ENCODE measurements around the genes TMEM241 and PSMA8.

GRCh38 chr18:23159541-23159765 lies 24.2 kb downstream of the CABLES1 start:
- PRO-cap, 3 experiments = no peak in any of the 3 experiments
- RAMPAGE, long total RNA, 2 experiments = no peak in any of the 2 experiments
- RRBS = no CpG with 5 or more reads among the region's 6 CpGs

GRCh38 chr18:23357700-23358415 lies 79.9 kb downstream of the TMEM241 start:
- PRO-cap, 3 experiments = peak in 2 of 3 experiments; most common plus-strand start chr18:23358236 (in 2); most common minus-strand start chr18:23358198 (in 2)
- RAMPAGE, long total RNA, 2 experiments = no peak in any of the 2 experiments
- RRBS = no CpG with 5 or more reads among the region's 16 CpGs

GRCh38 chr18:23437208-23438205 lies at the start of gene TMEM241:
TSS of gene TMEM241 (minus strand) at chr18:23437961.
- PRO-cap, 3 experiments = peak in 3 of 3 experiments; most common minus-strand start chr18:23437683 (in 2)
- RAMPAGE, long total RNA, 2 experiments = start-site peak on the minus strand in 2 of 2 experiments, at chr18:23437921-23437975 at its widest, 38 to 68 reads per replicate
- RRBS = 2% methylated on average over 2 of the region's 48 CpGs

- PRO-cap, 3 experiments = no peak in any of the 3 experiments
- RAMPAGE, long total RNA, 2 experiments = no peak in any of the 2 experiments
- RRBS = no CpG with 5 or more reads among the region's 7 CpGs
Observed at GRCh38 chr18:23480642-23481019, 22.7 kb upstream of the RMC1 start.

GRCh38 chr18:23484988-23485610 lies 18.2 kb upstream of the RMC1 start:
- PRO-cap, 3 experiments = no peak in any of the 3 experiments
- RAMPAGE, long total RNA, 2 experiments = no peak in any of the 2 experiments
- RRBS = no CpG with 5 or more reads among the region's 5 CpGs

DNA sequence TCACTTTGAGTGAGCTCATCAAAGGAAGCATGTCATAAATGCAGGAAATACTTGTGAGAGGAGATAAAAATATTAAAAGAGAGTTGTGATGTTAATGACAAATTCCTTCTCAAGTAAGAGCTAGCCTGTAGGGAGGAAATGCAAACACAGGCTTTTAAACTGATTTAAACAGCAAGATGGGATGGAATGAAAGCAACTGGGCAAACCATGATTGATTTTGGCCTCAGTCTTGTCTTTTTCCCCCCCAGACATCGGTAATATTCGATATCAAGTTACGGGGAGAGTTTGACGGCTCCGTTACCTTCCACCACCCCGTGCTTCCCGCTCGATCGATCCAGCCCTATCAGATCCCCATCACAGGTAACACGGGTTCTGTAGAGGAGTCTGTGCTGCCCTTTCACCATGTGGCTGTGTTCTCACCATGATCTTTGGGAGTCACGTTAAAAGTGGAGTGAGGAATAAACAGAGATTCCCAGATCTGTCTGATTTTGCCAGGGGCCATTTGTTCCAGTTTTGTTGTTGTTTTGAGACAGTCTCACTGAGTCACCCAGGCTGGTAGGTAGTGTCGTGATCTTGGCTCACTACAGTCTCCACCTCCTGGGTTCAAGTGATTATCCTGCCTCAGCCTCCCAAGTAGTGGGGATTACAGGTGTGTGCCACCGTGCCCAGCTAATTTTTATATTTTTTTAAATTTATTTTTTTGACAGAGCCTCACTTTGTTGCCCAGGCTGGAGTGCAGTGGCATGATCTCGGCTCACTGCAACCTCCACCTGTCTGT lies 16.8 kb downstream of the RMC1 start:
- PRO-cap, 3 experiments = no peak in any of the 3 experiments
- RAMPAGE, long total RNA, 2 experiments = no peak in any of the 2 experiments
- RRBS = no CpG with 5 or more reads among the region's 14 CpGs

DNA sequence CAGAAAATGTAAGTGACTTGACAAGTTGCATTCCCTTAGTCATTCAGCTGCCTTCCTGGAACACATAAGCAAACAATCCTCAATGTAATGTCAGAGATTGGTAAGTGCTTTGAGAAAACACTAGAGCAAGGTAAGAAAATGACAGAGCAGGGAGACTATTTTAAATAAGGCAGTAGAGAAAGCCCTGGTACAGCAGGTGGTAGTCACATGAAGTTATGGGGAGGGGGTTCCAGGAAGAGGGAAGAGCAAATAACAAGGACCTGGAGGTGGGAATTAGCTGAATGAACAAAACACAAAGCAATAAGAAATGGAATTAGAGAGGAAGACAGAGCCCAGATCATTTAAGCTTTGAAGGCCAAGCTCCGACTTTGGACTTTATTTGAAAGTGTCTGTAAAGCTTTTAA lies 70.1 kb upstream of the TTC39C start:
- PRO-cap, 3 experiments = no peak in any of the 3 experiments
- RAMPAGE, long total RNA, 2 experiments = no peak in any of the 2 experiments
- RRBS = no CpG with 5 or more reads among the region's 1 CpG

DNA sequence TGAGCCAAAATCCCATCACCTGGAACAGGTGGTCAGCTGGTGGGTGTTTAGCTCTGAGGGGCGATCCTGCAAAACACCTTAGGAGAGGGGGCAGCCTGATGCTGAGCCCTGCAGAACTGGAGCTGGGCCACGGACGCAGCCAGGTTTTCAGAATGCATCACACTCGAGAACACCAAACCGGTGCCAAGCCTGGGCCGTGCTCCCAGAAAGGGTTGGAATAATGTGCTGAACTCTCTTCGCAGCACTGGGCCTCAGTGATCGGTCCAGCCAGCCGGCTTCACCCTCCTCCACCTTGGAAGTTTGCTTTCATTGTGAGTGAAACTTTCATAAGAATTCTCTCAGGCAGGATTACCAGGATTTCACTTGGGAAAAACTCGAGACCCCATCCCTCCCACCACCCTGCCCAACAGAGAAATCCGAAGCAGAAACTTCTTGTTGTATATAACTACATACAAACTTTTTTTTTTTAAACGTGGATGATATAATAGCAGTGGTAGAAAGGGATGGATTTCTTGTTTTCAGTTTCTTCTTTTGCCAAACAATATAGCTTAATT lies 56.4 kb upstream of the TTC39C start:
- PRO-cap, 3 experiments = no peak in any of the 3 experiments
- RAMPAGE, long total RNA, 2 experiments = no peak in any of the 2 experiments
- RRBS = 57% methylated on average over 4 of the region's 12 CpGs

DNA sequence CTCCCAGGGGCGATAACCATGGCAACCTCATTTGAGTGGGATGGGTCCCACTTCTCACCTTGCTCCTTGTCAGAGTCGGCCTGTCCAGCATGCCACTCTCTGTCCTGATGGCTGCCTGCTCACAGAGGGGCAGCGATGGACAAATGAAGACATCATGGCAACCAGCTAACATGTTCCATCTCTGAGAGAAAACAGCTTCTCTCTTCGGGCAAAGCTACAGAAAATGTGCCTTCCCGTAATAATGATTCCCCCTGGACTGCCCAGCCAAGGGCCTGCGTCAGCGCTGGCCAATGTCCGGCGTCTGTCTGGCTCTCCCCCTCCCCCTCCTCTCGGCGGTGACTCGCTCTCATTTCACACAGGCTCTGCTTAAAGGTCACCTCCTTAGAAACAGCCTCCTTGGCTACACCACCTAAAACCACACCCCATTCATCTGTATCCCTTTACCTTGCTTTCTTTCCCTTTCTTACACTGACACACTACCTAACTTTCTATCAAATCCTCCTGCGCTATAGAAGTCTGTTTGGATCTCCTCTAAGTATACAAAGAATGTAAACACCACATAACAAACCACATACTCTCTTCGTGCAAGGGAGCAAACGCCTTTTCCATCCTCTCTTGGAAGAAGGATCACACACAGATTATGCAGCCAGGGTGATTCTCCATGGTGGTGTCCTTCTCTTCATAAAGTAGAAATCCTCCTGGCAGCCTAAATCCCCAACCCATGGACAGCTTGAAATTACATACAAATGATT lies 32.1 kb upstream of the TTC39C start:
- PRO-cap, 3 experiments = no peak in any of the 3 experiments
- RAMPAGE, long total RNA, 2 experiments = no peak in any of the 2 experiments
- RRBS = no CpG with 5 or more reads among the region's 15 CpGs

GRCh38 chr18:24019688-24020473 lies 5.3 kb downstream of the TTC39C start:
- PRO-cap, 3 experiments = no peak in any of the 3 experiments
- RAMPAGE, long total RNA, 2 experiments = no peak in any of the 2 experiments
- RRBS = no CpG with 5 or more reads among the region's 5 CpGs

DNA sequence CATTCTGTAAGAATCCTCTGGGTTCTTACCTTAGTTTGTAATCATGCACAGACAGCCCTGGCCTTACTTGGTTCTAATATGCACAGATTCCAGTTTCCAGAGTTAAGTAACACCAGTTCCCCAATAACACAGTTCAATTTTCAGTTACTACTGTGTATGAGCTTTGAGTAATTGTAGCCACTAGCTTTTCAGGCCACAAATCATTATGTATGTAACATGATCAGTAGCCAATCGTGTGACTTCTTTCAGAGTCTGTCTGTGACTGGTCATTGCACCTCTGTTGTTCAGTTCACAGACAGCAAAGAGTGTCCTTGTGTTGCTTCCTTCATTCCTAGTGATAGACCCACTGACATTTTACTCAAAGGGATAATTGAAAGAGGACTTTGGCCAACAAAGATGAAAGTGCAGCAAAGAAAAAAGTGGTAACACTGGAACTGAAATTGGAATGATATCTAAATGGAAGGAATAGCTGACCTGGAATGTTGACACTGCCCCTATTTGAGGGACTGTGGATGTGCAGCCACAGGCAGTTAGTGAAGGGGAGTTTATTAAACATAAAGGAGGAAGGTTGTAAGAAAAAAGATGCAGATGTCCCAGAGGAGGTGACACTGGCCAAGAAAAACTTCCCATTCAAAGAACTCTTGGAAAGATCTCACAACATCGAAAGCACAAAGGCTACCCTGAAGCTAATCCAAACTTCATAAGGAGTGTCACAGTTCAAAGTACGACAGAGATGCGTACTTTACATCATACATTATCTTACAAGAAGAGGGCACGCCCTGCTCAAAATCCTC lies 19.2 kb downstream of the TTC39C start:
- PRO-cap, 3 experiments = no peak in any of the 3 experiments
- RAMPAGE, long total RNA, 2 experiments = no peak in any of the 2 experiments
- RRBS = no CpG with 5 or more reads among the region's 5 CpGs

GRCh38 chr18:24114927-24115744 lies 23.7 kb upstream of the CABYR start:
- PRO-cap, 3 experiments = no peak in any of the 3 experiments
- RAMPAGE, long total RNA, 2 experiments = no peak in any of the 2 experiments
- RRBS = no CpG with 5 or more reads among the region's 5 CpGs

GRCh38 chr18:24274854-24275612 lies 122.6 kb downstream of the OSBPL1A start:
- PRO-cap, 3 experiments = no peak in any of the 3 experiments
- RAMPAGE, long total RNA, 2 experiments = no peak in any of the 2 experiments
- RRBS = no CpG with 5 or more reads among the region's 5 CpGs

- PRO-cap, 3 experiments = no peak in any of the 3 experiments
- RAMPAGE, long total RNA, 2 experiments = no peak in any of the 2 experiments
- RRBS = no CpG with 5 or more reads among the region's 19 CpGs
Observed at GRCh38 chr18:24862076-24862801, 401.8 kb downstream of the HRH4 start.

DNA sequence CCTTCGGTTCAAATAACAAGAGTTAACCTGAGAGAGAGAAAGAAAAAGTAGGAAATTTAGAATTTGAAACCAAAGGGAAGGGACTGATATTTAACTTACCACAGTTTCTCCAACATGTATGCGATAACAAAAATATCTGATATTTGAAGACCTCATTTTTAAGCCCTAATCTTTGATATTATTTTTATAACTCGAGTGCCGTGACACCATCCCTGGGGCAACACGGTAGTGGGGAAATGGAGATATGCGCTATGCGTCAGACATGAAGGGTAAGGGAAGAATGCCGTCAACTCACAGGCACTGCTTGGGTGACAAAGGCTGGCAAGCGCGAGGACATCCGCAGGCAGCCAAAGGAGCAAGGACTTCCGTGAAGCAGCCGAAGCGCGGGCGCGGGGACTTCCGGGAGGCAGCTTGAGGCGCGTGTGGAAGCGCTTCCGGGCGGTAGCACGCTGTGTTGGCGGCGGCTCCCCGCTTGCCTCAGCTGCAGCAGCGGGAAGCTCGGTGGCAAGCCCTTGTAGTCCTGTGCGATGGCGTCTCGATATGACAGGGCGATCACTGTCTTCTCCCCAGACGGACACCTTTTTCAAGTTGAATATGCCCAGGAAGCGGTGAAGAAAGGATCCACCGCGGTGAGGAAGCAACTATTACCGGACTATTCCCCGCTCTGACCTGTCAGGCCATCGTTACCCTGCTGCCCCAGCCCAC lies at the start of gene PSMA8:
TSS of gene PSMA8 (plus strand) at position 431 of the 705 bp plus-strand sequence.
- PRO-cap, 3 experiments = peak in 3 of 3 experiments; most common plus-strand start position 414 of the sequence (in 3); most common minus-strand start position 349 of the sequence (in 1)
- RAMPAGE, long total RNA, 2 experiments = start-site peak on the plus strand in 2 of 2 experiments, centred at positions 451 to 455 of the sequence, 304 to 469 reads per replicate; start-site peak on the minus strand in 1 of 2 experiments, centred at position 381 of the sequence, 31 reads per replicate
- RRBS = 0% methylated on average over 4 of the region's 40 CpGs

DNA sequence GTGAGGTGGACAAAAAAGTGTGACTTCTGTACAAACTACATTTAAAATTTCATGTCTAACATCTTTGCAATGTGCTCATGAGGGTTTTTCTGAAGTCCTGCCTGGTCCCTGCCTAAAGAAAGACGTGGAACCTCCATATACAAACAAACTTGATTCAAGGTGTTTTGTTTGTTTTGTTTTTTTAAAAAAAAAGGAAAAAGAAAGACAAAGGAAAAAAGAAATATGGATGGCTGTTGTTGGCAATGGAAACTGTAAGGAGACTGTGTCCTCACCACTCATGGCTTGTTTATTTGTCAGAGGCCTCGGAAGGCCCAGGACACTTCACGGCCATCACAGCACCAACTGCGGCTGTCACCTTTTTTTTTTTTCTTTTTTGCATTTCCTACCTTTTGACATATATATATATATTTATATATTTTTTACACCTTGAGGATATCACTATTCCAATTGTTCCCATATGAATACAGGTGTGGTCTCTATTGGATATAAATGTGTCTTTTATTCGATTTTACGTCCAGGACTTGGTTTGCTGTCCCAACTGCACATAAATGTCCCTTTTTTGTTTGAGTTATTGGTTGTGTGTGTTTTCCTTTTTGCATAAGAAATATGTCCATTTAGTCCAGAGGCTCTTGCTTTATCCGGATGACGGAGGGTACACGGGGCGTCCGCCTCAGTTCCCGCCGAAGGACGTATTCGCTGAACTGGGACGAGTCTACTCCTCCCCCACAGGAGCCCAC lies 93.1 kb downstream of the KCTD1 start:
- PRO-cap, 3 experiments = no peak in any of the 3 experiments
- RAMPAGE, long total RNA, 2 experiments = no peak in any of the 2 experiments
- RRBS = no CpG with 5 or more reads among the region's 16 CpGs

GRCh38 chr18:26547511-26547774 lies 910 bp downstream of the KCTD1 start:
- PRO-cap, 3 experiments = no peak in any of the 3 experiments
- RAMPAGE, long total RNA, 2 experiments = no peak in any of the 2 experiments
- RRBS = no CpG with 5 or more reads among the region's 27 CpGs

DNA sequence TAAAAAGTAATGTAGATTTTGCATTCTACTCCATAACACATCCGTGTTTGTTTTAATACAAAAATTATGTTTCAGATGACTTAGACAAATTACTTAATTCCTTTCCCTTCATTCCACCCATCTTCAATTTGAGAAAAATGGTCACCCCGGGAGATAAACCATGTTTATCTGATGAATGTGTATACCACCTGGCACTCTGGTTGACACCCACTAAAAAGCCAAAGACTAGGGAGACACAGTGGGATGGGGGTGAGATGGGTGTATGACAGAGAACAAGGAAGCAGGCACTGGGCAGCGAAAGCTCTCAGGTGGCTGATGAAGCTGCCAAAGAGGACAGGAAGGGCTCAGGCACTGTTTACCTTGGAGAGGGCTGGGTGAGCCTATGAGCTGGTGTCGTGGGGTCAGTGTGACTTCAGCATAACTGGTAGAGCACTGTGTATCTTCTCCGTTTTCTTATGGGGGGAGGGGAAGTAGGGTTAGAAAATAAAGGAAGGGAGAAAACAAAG lies 120.3 kb downstream of the AQP4 start:
- PRO-cap, 3 experiments = no peak in any of the 3 experiments
- RAMPAGE, long total RNA, 2 experiments = no peak in any of the 2 experiments
- RRBS = no CpG with 5 or more reads among the region's 5 CpGs

- PRO-cap, 3 experiments = peak in 1 of 3 experiments; most common plus-strand start chr18:27057637 (in 1); most common minus-strand start chr18:27057518 (in 1)
- RAMPAGE, long total RNA, 2 experiments = no peak in any of the 2 experiments
- RRBS = no CpG with 5 or more reads among the region's 5 CpGs
Observed at GRCh38 chr18:27057418-27057737, 127.7 kb downstream of the CHST9 start.

- PRO-cap, 3 experiments = no peak in any of the 3 experiments
- RAMPAGE, long total RNA, 2 experiments = no peak in any of the 2 experiments
- RRBS = no CpG with 5 or more reads among the region's 8 CpGs
Observed at GRCh38 chr18:27231220-27231748, 46.2 kb upstream of the CHST9 start.

Data from testis (tissue), 5 donors.